Sciatic nerve (tissue), 1 donor: ENCODE measurements around a stretch of chr6.

- PRO-cap = unidirectional peak, minus-strand start at chr6:151040846; unidirectional peak, minus-strand start at chr6:151040990
Observed at GRCh38 chr6:151040739-151041679, 175.5 kb downstream of the MTHFD1L start.

GRCh38 chr6:151045197-151046315, 180.1 kb downstream of the MTHFD1L start:
- PRO-cap = unidirectional peak, minus-strand start at chr6:151045638

- PRO-cap = no peak
Observed at GRCh38 chr6:151059587-151060054, 180.1 kb upstream of the AKAP12 start.

GRCh38 chr6:151071215-151071936, 168.4 kb upstream of the AKAP12 start:
- PRO-cap = no peak

GRCh38 chr6:151099293-151099818, 140.4 kb upstream of the AKAP12 start:
- PRO-cap = no peak

GRCh38 chr6:151126023-151126552, 113.7 kb upstream of the AKAP12 start:
- PRO-cap = no peak

DNA sequence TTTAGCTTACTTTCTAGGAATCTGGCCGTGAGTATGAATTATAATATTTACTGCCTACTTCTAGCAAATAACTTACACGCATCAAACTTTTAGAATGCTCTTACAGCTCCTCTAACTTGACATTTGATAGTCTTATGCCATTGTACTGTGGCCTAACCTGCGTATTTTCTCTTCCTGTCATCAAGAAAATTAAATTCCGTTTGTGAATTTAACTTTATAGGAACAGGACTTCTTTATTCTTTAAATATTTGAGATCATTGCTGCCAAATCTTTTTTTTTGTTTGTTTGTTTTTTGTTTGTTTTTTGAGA, 64.9 kb downstream of the ZBTB2 start:
- PRO-cap = no peak

DNA sequence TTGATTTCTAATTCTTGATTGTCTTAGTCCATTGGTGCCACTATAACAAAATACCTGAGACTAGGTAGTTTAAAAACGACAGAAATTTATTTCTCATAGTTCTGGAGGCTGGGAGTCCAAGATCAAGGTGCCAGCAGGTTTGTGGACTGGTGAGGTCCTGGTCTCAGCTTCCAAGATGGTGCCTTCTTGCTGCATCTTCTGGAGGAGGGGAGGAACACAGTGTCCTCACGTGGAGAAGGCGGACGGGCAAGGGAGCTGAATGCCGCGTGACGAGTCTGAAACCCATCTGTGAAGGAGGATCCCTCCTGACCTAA, 18.3 kb upstream of the CCDC170 start:
- PRO-cap = no peak

- PRO-cap = no peak
Observed at GRCh38 chr6:151616054-151616730, 122.4 kb downstream of the CCDC170 start.

- PRO-cap = no peak
Observed at GRCh38 chr6:151815518-151816139, 8.1 kb downstream of the ESR1 start.

GRCh38 chr6:152301477-152302755, 335.2 kb downstream of the SYNE1 start:
- PRO-cap = bidirectional peak, plus-strand start at chr6:152302201, minus-strand start at chr6:152302153

DNA sequence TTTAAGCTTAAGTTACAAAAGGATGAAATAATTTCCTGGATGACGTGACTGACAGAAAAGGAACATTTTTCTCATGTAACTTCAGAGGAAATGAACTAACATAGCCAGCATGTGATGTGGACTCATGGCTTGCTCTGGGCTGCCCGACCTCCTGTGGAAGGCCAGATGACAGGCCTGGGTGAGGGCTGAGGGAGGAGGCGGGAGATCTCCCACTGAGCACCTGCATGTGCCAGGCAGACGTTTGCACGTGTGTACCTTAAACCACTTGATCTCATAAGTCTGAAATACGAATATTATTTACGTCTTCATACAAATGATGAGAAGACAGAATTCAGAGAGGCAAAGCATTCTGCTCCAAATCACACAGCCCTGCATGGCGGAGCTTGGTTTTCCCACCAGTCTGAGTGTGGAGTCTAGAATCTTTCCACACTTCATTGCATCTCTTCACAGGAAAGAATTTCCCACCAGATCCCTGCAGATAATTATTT, 321.0 kb downstream of the SYNE1 start:
- PRO-cap = unidirectional peak, plus-strand start at position 164 of the sequence

GRCh38 chr6:152318047-152318712, 319.0 kb downstream of the SYNE1 start:
- PRO-cap = no peak

- PRO-cap = no peak
Observed at GRCh38 chr6:152325212-152325411, 312.1 kb downstream of the SYNE1 start.

DNA sequence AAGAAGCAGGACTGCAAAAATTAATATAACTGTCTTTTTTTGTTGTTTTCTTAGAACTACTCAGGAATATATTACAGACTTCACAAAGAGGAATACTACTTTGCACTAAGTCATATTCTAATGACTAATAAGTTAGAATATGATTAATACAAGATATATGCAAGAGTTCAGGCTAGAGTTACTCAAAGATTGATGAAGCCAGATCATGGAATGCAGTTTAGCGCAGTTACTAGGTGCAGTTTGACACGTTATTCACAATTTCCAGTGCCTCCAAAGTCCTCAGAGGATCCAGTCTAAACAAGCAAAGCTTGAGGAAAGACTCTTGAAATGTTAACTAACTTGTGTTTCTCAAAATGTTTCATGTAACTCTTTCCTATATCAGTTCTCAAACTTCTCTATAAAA, 1.2 kb upstream of the MYCT1 start:
- PRO-cap = no peak

DNA sequence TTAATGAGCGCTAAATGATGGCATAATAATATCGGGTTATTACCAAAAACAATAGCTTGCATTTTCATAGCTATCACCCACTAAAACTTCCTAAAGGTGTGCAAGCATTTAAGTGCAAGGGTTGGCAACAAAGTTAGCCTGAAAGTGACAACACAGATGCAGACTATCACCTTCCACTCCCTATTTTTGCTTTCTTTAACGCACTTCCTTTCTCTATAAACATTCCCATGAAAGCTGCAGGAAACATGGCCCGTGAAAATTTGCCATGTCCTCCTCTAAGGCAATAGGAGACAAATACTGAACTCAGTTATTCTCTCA, 2.7 kb downstream of the MYCT1 start:
- PRO-cap = no peak

DNA sequence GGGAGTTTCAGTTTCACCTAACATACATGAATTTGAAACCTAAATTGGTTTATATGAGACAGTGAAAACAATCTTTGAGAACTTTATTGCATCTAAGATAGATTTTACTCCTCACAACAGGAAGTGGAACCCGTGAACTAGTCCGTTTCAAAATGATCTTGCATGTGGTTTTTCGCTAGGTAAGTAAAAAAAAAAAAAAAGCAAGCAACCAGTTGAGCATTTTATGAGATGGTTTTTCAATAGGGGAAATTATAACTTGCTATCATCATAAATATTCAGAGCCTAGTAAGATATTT, 106.6 kb downstream of the IPCEF1 start:
- PRO-cap = no peak

GRCh38 chr6:154441848-154442422, 68.5 kb downstream of the CNKSR3 start:
- PRO-cap = no peak

DNA sequence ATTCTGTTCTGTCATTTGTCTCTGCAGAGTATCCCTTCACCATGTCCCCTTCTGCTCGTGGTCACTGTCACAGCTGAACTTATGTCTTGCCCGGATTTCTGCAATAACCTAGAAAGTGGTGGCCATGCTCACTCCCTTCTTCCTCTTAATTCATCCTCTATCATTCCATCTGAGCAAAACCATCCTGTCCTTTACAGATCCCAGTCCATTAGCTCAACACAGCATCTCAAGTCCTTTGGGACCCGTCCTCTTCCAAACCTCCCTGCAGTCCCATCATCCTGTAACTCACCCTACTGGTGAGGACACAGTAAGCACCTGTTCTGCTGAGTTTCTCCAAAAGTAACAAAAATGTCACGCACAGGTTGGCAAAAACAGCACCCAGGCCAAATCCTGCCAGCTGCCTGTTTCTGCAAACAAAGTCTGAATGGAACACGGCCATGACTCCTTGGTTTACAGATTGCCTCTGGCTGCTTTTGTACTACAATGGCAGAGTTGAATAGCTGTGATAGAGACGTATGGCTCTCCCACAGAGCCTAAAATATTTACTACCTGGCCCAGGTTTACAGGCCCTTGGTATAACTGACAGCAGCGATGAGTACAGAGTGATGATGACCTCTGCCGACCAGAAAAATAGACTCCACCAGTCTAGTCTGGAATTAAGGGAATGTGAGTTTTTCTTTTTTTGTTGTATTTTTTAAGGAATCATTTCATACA, 52.7 kb downstream of the CNKSR3 start:
- PRO-cap = no peak

- PRO-cap = no peak
Observed at GRCh38 chr6:154566943-154567528, 56.6 kb upstream of the CNKSR3 start.